Liver (tissue), 9 donors: ENCODE data around the genes GATD3, PFKL and KRTAP10-1.

GRCh38 chr21:43721944-43722808 lies 3.2 kb downstream of the PDXK start:
- PRO-cap, 5 experiments = no peak in any of the 5 experiments
- RAMPAGE, long total RNA, 2 experiments = no peak in any of the 2 experiments
- RRBS = no CpG with 5 or more reads among the region's 11 CpGs

GRCh38 chr21:43902274-43902855 lies 37.3 kb downstream of the AGPAT3 start:
- PRO-cap, 5 experiments = peak in 1 of 5 experiments; most common plus-strand start chr21:43902752 (in 1); most common minus-strand start chr21:43902566 (in 1)
- RAMPAGE, long total RNA, 2 experiments = no peak in any of the 2 experiments
- RRBS = no CpG with 5 or more reads among the region's 7 CpGs

DNA sequence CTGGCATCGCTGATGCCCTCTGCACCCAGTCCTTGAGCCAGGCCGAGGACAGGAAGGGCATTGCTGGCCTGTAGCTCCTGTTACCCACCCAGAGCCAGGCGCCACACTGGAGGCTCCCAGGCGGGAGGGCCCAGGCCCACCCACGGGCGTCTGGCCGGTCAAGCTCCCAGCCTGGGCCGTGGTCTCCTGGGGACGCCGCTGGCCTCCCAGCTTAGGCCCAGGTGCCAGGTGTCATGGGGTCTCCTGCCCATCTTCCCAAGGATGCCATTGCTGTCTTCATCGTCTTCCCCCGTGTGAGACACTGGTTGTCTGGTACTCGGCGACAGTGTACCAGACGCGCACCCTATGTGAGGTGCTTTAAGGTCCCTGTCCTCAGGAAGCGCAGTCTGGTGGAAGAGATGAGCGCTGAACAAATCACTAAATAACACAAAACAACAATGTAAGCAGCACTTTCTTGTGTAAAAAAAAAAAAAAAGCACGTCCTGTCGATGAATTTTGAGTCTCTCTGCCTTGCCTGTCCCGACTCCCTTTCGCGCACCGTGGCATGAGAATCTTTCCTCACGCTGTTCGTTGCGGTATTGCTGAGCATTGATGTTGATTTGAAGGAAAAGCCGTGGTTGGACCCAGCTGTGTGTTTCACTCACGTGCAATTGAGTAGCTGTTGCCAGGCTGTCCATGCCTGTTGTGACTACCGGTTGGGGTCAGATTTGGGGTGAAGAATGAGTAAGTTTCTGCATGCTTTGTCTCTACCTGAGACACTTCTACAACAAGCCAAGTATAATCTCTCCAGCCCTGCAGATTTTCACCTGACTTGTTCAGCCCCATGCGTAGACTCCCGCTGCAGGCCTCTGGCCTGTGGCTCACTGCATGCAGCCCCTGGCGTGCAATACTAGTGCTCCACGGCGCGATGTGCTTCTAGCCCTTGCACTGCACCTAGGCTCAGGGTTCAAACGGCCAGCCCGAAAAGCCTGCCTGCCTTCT lies 26.9 kb upstream of the TRAPPC10 start:
- PRO-cap, 5 experiments = no peak in any of the 5 experiments
- RAMPAGE, long total RNA, 2 experiments = no peak in any of the 2 experiments
- RRBS = no CpG with 5 or more reads among the region's 38 CpGs

- PRO-cap, 5 experiments = no peak in any of the 5 experiments
- RAMPAGE, long total RNA, 2 experiments = no peak in any of the 2 experiments
- RRBS = no CpG with 5 or more reads among the region's 10 CpGs
Measured at GRCh38 chr21:44029541-44030211, 17.6 kb downstream of the TRAPPC10 start.

DNA sequence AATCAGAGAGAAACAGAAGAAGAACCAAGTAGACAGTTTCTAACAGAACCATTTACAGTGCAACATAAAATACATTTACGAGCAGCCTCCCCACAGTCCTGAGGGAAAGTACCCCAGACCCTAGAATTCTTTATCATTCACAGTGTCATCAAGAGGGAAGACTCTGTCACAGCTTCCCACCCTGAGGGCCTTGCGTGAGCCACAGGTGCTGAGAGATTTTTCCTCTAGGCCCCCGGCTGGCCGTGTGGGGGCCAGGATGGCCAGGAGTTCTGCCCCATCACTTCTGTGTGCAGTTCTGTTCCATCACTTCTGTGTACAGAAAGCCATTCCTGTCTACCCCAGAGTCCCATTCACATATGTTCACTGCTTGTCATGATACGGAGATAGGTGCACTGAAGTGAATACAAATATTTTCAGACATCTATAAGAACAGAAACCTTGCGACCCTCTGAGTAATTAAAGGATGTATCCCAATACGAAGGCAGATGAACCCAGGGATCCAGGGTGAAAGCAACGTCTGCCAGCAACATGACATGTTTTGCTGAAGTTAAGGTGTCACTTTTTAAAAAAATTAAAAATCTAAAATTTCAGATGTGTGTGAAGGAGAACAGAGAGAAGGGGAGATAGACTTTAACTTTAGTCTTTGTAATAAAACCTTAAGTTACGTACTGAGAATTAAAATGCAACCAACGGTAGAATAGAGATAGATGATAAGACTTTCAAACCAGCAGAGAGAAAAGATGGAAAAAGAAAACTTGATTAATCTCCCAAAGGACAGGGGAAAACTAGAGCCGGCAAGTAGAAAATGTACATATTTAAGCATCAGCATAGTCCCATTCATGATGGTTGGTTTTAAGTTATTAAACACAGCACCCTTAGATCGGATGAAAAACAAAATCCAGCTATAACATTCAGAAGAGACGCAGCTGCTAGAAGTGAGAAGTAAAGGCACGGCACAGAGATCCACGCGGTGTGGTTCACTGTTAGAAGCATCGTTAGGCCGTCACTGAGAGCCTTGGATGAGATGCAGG lies 24.4 kb downstream of the TRAPPC10 start:
- PRO-cap, 5 experiments = no peak in any of the 5 experiments
- RAMPAGE, long total RNA, 2 experiments = no peak in any of the 2 experiments
- RRBS = no CpG with 5 or more reads among the region's 18 CpGs

DNA sequence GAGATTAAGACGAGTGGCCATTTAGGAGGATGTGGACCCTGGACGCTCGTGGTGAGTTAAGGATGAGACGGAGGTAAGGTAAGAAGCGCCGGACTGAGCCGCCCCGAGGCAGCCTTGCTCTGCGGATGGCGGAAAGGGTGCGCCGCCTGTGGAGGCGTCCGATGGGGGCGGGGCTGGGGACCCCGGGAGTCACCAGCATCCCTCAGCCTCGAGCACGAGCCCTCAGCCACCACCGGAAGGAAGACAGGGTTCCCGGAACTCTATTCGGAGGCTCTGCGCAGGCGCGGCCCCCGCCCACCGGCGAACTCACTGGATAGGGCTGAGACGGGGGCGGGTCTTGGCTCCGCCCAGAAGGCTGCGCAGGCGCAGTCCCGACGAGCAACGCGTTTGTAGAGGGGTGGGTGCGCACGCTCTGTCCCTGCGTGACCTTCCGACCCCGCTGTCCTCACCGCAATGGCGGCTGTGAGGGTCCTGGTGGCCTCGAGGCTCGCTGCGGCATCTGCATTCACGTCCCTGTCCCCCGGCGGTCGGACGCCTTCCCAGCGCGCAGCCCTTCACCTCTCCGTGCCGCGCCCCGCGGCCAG lies at the start of gene GATD3:
TSS of gene GATD3 (plus strand) at position 439 of the 584 bp plus-strand sequence.
- PRO-cap, 5 experiments = peak in 4 of 5 experiments; most common plus-strand start position 448 of the sequence (in 4); most common minus-strand start position 308 of the sequence (in 1)
- RAMPAGE, long total RNA, 2 experiments = no peak in any of the 2 experiments
- RRBS = 2% methylated on average over 18 of the region's 58 CpGs

- PRO-cap, 5 experiments = peak in 5 of 5 experiments; most common plus-strand start chr21:44300053 (in 3); most common minus-strand start chr21:44299981 (in 4)
- RAMPAGE, long total RNA, 2 experiments = start-site peak on the plus strand in 1 of 2 experiments, at chr21:44300055-44300092 at its widest, 705 reads per replicate
- RRBS = 2% methylated on average over 32 of the region's 99 CpGs
Measured at GRCh38 chr21:44299402-44300280, at the start of gene PFKL. PFKL (plus strand) TSS chr21:44300053.

DNA sequence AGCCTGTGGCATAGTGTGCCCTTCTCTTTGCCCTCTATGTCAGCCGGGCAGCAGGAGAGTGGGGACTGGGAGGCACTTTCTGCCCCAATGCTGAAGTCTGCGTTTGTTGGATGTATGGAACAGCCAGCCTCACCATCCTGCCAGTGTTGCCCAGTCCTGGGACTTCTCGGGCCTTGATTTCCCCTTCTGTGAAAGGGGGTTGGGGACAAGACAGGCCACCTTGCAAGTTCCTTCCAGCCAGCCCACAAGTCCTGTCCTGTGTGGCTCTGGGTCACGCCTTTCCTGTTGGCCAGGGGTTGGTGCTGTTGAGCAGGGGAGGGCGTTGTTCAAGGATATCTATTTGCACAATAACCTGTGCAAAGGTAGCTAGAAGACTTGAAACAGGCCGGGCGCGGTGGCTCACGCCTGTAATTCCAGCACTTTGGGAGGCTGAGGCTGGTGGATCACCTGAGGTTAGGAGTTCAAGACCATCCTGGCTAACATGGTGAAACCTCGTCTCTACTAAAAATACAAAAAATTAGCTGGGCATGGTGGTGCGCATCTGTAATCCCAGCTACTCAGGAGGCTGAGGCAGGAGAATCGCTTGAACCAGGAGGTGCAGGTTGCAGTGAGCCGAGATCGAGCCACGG lies 2.8 kb downstream of the PFKL start:
- PRO-cap, 5 experiments = peak in 4 of 5 experiments; most common plus-strand start position 369 of the sequence (in 4); most common minus-strand start position 253 of the sequence (in 1)
- RAMPAGE, long total RNA, 2 experiments = no peak in any of the 2 experiments
- RRBS = no CpG with 5 or more reads among the region's 15 CpGs

DNA sequence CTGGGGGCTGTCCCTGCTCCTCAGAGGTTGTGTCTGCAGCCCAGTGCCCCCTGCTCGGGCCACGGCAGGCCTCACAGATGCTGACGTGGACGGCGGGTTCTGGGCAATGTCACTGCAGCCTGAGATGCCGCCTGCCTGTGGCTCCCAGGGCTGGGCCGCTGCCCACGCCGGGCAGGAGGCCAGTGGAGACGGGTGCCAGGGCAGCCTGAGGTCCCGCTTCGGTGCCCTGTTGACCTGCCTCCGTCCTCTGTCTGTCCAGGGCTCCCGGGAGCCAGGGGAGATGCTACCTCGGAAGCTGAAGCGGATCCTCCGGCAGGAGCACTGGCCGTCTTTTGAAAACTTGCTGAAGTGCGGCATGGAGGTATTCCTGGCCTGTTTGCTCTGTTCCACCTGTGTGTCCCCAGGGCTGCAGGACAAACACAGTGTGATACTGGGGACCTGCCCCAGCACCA lies 16.5 kb upstream of the LRRC3 start:
- PRO-cap, 5 experiments = peak in 2 of 5 experiments; most common minus-strand start position 111 of the sequence (in 2)
- RAMPAGE, long total RNA, 2 experiments = no peak in any of the 2 experiments
- RRBS = 29% methylated on average over 7 of the region's 19 CpGs

GRCh38 chr21:44484824-44485986 lies 29.9 kb downstream of the LRRC3 start:
- PRO-cap, 5 experiments = peak in 5 of 5 experiments; most common plus-strand start chr21:44485571 (in 5); most common minus-strand start chr21:44485351 (in 5)
- RAMPAGE, long total RNA, 2 experiments = no peak in any of the 2 experiments
- RRBS = 38% methylated on average over 5 of the region's 63 CpGs

GRCh38 chr21:44510485-44511031 lies 29.4 kb downstream of the KRTAP10-1 start:
- PRO-cap, 5 experiments = no peak in any of the 5 experiments
- RAMPAGE, long total RNA, 2 experiments = no peak in any of the 2 experiments
- RRBS = 2% methylated on average over 20 of the region's 35 CpGs

GRCh38 chr21:44539871-44540435 lies at the start of gene KRTAP10-1:
KRTAP10-1 (minus strand) TSS chr21:44540195.
- PRO-cap, 5 experiments = no peak in any of the 5 experiments
- RAMPAGE, long total RNA, 2 experiments = no peak in any of the 2 experiments
- RRBS = no CpG with 5 or more reads among the region's 16 CpGs

GRCh38 chr21:44710699-44711417 lies 514 bp downstream of the TSPEAR start:
- PRO-cap, 5 experiments = no peak in any of the 5 experiments
- RAMPAGE, long total RNA, 2 experiments = no peak in any of the 2 experiments
- RRBS = 9% methylated on average over 8 of the region's 27 CpGs

DNA sequence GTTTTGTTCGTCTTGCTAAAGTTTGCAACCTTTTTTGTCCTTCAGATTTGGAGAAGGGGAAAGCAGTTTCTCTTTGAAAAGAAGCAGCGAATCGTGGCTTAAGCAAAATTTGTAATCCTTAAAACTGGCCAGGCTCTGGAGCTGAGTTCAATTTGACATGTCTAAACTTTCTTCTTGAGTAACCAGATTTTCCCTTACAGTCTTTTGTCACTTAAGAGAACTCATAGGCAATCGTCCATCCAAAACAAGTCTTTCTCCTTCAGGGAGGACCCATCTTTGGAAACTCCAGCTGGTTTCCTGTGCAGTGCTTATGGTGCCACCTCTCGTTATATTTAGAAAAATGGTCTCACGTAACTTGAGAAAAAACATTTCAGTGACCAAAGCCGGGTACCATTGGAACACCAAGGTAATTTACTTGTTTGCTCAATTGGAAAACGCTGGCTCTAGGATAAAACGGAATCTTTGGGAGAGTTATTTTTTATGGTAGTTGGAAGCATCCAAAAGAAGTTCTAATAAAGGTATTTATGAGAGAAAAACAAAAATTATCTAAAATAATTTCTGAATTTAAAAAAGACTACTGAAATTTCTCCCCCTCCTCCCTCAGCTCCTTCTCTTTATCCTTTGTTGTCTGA lies 1.9 kb upstream of the PTTG1IP start:
- PRO-cap, 5 experiments = no peak in any of the 5 experiments
- RAMPAGE, long total RNA, 2 experiments = no peak in any of the 2 experiments
- RRBS = no CpG with 5 or more reads among the region's 9 CpGs

DNA sequence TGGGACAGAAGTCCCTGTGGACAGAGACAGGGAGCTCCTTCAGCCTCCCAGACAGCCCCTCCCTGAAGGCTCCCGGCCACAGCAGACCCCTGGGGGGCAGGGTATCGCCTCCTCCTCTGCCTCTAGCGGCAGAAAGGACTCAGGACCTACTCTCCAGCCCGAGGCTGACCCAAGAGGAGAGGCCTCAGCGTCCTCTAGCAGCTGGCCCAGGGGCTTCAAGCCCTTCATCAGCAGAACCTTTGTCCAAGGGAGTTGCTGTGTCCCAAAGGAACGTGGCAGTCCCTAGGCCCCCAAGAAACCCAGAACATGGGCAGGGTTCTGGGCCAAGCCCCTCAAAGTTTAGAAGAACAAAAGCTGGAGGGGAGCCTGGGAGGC lies 13.5 kb downstream of the ITGB2 start:
- PRO-cap, 5 experiments = no peak in any of the 5 experiments
- RAMPAGE, long total RNA, 2 experiments = no peak in any of the 2 experiments
- RRBS = no CpG with 5 or more reads among the region's 6 CpGs

GRCh38 chr21:44952484-44953106 lies 12.8 kb downstream of the SLX9 start:
- PRO-cap, 5 experiments = no peak in any of the 5 experiments
- RAMPAGE, long total RNA, 2 experiments = no peak in any of the 2 experiments
- RRBS = no CpG with 5 or more reads among the region's 14 CpGs

DNA sequence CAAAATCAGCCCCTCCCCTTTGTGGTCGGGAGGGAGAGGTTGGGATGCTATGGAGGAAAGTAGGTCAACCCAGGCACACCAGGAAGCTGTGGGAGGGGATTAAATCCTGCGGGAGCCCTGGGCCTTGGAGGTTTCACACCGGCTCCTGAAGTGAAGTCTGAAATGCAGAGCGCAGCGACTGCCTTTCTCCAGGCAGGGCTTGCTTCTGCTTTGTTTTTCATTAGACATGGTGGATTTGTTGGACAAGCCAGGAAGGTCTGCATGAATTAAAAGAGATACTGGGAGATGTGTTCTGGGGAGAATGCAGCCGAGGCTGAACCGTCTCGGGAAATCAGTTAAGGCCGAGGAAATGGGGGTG lies 19.1 kb downstream of the SLX9 start:
- PRO-cap, 5 experiments = peak in 1 of 5 experiments; most common plus-strand start position 102 of the sequence (in 1)
- RAMPAGE, long total RNA, 2 experiments = no peak in any of the 2 experiments
- RRBS = no CpG with 5 or more reads among the region's 9 CpGs

DNA sequence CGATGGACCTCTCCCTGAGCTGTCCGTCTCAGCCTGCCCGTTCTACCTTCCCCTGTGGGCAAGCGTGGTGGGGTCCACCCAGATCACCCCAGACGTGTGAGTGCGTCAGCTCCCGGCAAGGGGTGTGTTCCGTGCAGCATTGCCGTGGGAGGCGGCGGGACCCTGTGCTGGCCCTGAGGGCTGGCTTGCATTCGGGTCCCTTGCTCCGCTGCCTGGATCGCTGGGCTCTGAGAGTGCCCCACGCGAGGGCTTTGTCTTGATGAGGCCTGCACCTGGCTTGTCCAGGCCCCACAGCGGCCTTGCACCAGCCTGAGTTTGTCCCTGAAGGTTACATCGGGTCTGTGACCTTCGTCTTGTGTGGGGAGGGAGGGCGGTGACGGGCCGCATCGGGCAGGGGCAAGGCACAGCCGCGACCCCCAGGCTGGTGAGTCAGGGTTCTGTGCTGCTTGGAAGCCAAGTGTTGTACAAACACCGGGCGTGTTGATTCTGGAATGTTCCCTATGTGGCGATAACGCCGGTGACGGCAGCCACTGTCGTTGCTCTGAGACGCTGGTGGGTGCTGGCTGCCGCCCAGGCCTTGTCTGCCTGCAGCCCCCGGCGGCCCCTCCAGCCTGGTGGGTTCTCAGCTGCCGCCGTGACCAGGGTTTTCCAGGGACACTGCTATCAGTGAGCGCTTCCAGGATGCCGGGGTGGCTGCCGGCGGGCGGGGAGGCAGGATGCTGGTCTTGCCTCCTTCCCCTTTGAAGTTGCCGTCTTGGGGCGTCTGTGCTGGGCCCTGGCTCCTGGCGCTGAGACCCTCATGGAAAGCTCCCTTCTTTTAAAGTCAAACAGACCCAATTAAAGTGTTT lies 42.9 kb downstream of the SLX9 start:
- PRO-cap, 5 experiments = no peak in any of the 5 experiments
- RAMPAGE, long total RNA, 2 experiments = no peak in any of the 2 experiments
- RRBS = 50% methylated on average over 9 of the region's 46 CpGs

- PRO-cap, 5 experiments = no peak in any of the 5 experiments
- RAMPAGE, long total RNA, 2 experiments = no peak in any of the 2 experiments
- RRBS = 97% methylated on average over 7 of the region's 31 CpGs
Measured at GRCh38 chr21:45004398-45004951, 64.6 kb downstream of the SLX9 start.

- PRO-cap, 5 experiments = no peak in any of the 5 experiments
- RAMPAGE, long total RNA, 2 experiments = no peak in any of the 2 experiments
- RRBS = 94% methylated on average over 2 of the region's 17 CpGs
Measured at GRCh38 chr21:45021703-45022118, 52.7 kb upstream of the ADARB1 start.